Cardiac septum (tissue), 1 donor: ENCODE measurements around the genes OR10A6 and TUB.

GRCh38 chr11:7511277-7511774 lies 2.5 kb upstream of the PPFIBP2 start:
- PRO-cap, result no peak

DNA sequence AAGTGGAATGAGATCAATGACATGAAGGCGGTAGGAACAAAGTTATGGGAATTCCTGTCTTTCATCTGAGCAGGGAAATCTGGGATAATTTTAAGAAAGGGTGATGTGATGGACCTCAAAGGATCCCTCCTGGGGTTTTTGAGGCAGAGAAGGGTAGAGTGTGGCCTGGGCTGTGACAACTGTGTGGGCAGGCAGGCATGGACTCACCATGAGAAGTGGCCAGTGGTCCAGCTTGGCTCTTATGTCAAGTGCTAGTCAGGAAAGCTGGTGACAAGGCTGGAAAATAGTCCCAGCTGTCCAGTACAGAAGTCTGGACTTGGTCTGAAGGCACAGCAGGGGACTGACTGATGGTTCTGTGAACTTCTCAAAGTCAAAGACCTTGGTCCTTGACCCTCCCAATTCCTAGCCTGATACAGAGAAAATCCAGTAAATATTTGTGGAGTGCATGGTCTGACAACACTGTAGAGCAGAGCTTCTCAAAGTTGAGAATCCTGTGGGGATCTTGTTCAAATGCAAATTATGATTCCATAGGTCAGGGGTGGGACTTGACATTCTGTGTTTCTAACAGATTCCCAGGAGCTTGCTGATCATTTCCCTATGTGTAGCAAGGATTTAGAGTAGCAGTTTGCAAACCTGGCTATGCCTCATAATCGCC lies 1.7 kb downstream of the PPFIBP2 start:
- PRO-cap, result no peak

- PRO-cap, result no peak
Measured at GRCh38 chr11:7520775-7521259, 7.0 kb downstream of the PPFIBP2 start.

GRCh38 chr11:7573348-7574387 lies 59.9 kb downstream of the PPFIBP2 start:
- PRO-cap, result no peak

- PRO-cap, result no peak
Measured at GRCh38 chr11:7603814-7604676, 69.3 kb downstream of the CYB5R2 start.

DNA sequence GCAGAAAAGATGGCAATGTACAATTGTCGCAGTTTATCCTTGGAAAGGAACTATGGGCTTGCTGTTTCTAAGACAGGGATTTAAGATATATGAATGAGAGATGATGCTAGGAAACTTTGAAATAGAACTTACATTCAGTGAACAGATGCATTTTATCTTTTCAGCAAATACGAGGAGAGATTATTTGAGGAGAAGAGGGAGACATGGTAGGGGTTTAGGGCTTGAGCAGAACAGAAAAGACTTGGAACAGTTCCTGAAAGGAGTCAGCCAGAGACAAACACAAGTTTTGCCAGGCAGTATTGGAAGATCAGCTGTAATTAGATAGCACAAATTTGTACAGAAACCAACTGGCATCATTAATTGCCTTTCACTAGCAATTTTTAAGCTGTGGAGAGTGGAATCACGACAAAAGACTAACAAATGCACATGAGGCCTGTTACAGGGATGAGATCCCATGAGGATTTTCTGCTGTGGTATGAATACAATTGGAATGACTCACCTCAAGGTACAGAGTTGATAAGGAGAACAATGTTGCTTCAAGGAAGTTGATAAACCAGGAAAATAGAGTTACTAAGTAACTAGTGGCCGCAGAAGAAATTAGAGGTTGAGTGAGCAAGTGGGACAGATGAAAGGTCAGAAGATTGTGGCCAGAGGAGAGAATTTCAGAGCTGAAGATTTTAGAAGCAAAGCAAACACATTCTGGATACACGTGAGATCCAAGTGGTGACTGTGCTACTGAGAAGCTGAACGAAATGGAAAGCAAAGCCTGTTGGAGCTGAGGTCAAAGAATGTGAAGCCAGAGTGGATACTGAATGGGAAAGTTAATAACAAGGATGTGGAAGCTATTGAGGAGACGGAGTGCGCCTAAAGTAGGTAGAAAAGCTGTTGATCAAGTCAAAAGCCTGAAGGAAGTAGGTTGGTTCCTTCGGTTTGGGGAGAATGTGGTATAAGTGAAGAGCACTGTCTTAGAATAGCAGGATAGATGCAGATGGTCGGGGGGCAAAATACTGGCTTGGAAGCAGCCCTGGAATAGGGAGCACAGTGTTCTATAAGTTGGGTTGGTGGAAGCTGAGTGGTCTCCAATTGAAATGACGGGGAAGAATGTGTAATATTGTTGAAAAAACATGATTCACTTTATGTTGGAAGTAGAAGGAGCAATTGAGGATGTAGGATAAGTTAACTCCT lies 67.8 kb downstream of the CYB5R2 start:
- PRO-cap, result no peak

GRCh38 chr11:7890404-7891269 lies 40.4 kb downstream of the OR10A6 start:
- PRO-cap, result no peak

DNA sequence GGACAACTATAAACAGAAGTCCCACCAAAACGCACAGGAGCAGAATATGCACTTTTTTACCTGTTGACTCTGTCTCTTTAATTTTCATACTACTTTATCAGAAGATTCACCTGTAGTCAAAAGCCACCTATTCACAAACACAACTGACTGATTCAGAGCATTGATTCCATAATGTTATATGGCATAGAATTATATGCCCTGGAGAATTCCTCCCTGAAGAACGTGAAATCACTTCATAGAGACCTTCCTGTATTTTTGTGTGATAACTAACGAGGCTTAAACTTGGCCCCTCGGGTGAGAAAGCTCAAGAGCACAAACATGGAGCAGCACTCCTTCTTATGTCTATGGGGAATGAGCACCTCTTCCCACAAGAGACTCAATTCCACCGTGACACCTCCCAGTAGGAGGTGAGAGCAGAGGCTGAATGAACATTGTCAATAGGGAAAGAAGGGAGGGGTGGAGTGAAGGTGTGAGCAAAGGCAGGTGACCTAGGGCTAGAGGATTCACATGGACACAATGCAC lies at the start of gene OR10A6:
Gene OR10A6 (minus strand): TSS at position 132 of the 522 bp plus-strand sequence.
- PRO-cap, result no peak

GRCh38 chr11:7963368-7963778 lies 1.9 kb downstream of the NLRP10 start:
- PRO-cap, result no peak

DNA sequence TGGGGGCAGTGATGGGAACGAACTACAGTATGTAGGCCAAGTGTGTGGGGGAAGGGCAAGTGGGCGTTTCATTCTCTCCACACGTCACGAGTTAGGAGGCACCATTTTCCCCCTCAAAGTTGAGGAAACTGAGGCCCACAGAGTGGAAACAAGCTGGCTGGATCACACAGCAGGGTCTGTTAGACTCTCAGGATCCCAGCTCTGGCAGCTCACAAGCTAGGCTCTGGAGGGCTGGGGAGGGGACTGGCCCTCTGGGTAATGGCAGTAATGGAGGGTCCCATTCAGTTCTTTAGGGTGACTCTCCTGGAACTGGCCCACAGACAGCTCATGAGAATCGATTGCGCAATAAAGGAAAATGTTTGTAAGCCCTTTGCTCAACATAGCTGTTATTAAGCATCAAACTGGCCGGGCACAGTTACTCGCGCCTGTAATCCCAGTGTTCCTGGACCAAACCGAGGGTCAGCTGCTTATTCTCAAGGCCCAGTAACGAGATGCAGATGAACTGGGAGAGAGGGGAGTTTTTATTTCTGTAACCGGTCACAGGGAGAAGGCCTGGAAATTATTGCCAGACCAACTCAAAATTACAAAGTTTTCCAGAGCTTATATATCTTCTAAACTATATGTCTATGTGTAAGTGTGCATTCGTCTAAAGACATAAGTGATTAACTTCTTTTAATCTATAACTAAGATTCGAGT lies 24.0 kb upstream of the TUB start:
- PRO-cap, result no peak

DNA sequence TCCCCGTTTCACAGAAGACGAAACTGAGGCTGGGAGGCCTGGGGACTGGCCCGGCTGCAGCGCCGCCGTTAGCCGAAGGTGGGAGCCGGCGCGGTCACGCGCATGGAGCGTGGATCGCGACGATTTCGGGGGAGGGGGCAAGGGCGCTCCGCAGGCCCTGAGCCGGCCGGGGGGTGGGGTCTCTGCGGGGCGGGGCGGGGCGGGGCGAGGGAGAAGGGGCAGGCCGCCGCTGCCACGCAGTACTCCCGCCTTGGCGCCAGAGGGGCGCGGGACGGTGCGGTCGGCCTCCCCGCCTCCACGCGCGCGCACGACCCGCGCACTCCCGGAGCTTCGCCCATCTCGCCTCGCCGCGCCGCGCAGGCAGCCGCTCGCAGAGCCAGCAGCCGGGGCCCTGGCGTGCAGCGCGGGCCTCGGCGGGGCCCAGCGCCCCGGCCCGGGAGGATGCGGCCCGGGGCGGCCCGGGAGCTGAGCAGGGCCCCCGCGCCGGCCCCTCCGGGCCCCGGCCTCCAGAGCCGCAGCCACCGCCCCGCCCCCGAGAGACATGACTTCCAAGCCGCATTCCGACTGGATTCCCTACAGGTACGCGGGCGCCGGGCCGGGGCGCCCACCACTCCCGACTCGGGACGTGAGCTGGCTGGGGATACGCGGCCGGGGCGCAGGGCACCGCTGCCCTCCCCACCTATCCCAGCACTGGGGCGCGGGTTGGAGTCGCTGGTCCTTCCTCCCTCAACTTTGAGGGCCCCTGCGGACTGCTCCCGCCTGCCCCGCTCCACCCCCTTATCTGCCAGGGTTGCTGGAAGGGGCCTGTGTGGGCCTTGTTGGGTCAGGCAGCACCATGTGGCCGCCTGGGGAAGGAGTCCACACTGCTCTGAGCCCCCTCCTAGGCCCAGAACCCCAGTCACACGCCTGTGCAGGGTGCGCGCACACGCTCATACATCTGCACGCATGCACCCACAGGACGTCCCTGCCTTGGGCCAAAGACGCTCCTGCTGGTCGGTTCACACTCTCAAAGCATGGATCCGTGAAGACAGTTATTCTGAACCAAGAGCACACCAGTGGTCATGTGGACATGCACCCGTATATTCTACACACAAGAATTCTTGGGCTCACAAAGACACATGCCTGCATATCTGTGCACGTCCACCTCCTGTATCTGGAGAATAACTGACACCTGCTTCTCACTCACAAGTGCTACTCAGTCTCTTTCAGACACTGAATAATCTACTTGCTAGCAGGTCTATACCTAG lies at the start of gene TUB:
Gene TUB (plus strand): TSS at position 242 of the 1,247 bp plus-strand sequence.
- PRO-cap, result unidirectional peak, plus-strand start at position 248 of the sequence

GRCh38 chr11:8282520-8283145 lies 19.0 kb upstream of the LMO1 start:
- PRO-cap, result no peak

- PRO-cap, result no peak
Measured at GRCh38 chr11:8342987-8343237, 79.2 kb upstream of the LMO1 start.

GRCh38 chr11:8464665-8465169 lies 129.3 kb downstream of the STK33 start:
- PRO-cap, result no peak

DNA sequence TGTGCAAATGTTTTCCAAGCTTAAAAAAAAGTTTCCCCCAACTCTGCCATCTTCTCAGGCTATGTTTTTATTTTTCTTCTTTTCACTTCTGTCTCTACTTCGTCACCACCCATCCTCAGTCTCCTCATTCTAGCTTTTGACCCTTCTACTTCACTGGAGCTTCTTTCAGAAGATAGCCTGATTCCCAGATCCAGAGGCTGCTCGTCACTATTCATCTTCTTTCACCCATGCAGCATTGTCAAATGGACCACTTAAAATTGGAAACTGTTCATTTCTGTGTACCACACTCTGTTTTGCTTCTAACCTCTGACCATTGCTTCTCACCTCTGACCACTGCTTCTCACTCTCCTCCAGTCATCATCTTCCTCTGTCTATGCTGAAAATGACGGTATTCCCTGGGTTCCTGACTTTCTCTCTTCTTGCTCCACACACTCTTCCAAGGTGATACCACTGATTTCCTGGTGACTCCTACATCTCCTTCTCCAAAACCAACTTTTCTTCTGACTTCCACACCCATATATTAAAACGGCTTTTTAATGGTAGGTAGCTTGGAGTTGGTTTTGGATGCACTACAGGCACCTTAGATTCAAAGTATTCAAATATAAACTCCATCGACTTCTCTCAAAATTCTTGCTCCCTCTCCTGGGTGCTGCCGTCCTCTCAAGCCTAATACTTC lies 37.7 kb downstream of the TRIM66 start:
- PRO-cap, result no peak

- PRO-cap, result no peak
Measured at GRCh38 chr11:8658170-8659073, 24.0 kb downstream of the TRIM66 start.

DNA sequence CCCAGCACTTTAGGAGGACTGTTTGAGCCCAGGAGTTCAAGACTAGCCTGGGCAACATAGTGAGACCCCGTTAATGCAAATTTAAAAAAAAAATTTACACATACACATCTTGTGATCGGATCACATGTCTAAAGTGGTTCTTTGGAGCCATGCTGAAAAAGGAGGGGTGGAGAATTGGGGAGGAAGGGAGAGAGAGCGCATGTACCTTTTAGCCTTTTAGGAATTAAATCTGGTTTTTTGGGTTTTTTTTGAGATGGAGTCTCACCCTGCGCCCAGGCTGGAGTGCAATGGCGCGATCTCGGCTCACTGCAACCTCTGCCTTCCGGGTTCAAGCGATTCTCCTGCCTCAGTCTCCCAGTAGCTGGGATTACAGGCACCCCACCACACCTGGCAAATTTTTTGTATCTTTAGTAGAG lies 9.2 kb downstream of the RPL27A start:
- PRO-cap, result no peak

DNA sequence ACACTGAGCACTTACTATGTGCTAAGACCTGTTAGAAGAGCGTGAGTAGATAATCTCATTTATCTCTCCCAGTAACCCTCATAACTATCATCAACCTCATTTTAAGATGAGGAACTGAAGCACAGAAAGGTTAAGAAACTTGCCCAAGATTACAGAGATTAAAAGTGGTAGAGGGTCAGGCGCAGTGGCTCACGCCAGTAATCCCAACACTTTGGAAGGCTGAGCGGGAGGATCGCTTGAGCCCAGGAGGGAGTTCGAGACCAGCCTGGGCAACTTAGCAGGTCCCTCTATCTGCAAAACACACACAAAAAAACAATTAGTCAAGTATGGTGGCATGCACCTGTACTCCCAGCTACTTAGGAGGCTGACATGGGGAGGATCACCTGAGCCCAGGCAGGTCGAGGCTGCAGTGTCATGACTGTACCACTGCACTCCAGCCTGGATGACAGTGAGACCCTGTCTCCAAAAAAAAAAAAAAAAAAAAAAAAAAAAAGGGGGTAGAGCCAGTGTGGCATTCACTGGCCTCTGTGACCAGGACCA lies 15.2 kb downstream of the RPL27A start:
- PRO-cap, result no peak

DNA sequence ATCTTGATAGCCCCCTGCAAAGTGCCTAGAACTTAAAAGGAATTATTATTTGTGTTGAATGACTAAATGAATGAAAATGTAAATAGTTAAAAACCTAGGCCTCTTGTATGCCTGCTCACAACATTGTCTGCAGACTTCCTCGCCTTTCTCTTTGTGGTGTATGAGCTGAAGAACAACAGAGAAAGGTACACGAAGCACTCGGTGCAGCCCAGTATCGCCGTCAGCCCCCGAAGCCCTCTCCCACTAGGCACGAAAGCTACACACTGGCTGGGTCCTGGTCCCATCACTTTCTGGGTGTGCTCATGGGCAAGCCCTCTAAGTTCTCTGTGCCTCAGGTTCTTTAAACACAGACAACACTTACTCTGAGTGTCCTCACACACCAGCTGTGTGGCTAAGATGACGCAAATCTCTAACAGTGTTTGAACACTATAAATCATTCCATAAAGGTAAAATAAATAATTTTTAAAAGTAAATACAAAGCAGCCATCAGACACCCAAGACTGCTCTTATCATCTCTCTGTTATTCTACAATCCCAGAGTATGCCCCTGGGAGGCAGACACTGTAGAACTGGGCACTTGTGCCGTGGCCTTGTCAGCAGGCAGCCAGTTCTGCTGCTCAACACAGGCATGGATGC lies 56.6 kb downstream of the RPL27A start:
- PRO-cap, result no peak

GRCh38 chr11:8790955-8791494 lies 19.4 kb downstream of the DENND2B start:
- PRO-cap, result no peak